Tongue (tissue), 2 donors: Measurements from ENCODE around the gene GADD45G.

DNA sequence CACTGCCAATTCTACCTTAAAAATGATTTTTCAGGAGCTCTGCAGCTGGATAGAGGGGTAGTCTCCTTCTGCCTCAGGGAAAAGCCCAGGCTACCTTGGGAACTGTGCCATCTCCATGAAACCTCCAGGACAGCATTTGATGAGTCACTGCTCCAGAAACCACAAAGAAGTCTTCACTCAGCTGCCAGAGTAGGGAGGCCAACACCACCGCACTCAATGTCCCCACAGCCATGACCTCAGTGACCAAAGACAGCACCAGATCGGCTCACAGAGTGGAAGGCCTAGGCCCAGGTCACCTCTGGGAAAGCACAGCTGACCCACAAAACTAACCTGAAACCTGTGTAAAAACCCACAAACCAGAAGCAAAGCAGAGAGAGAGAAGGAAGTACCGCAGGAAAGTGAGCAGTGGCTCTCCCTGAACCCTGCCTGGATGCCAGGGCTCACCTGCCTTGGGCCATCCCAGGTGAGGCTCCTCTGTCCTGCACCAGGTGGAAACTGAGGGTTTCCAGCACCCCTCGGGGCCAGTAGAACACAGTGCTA, 30.0 kb downstream of the S1PR3 start:
- RAMPAGE, long total RNA, result no peak

- RAMPAGE, long total RNA, result no peak
These were observed 2.9 kb downstream of the SHC3 start for GRCh38 chr9:89175830-89176065.

- RAMPAGE, long total RNA, result no peak
These were observed 2.6 kb downstream of the SHC3 start for GRCh38 chr9:89176066-89176329.

DNA sequence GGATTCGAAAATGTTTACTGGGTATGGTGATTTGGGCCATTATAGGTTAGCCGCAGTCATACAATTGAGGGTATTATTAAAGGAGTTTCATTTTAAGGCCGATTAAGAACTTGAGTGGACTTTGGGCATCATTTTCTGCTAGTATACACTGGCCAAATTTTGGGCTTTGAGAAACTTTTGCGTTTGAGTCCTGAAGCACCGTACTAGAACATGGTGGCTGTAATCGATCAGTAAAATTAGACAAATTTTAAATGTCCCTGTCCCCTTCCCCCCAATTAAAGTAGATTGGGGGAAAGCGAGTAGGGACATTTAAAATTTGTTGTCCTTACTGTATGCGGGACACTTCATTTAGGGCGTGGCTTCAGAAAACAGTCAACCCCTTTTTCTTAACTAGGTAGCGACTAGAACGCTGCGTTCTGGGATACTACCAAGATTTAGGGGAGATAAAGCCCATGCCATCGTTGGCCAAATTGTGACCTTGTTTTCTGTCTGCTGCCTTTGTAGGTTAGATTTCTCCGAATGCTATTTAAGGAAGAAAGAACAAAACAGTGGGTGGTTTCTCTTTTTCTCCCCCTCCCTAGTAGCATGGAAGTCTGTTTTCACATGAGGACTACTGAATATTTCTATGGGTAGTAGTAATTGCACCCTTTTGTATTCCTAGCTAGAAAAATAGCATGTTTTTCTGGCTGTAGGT, 1.1 kb downstream of the CKS2 start:
- RAMPAGE, long total RNA, result no peak

DNA sequence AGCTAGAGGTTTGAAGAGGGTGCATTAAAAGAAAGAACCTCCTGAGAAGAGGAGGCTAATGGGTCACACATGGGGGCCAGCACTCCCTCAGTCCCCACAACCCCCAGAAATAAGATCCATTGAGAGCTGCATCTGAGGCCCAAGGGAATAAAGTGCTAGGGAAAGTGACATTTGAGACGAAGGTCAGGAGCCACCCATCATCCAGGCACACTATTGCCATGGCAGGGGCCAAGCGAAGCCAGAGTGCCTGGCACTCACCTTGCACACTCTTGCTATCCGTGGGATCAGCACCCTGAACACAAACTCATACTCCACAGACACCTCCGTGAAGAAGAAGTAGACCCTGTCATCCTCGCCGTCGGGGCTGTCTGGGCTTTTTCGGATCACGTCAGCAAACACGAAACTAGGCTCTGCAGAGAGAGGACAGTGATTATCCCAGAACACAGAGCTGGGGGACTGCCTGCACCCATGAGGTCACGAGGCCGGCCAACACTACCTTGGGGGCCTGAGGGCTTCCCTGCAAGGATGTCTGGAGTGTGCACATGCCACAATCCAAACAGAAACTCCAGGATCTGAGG, 72.8 kb downstream of the SECISBP2 start:
- RAMPAGE, long total RNA, result no peak

GRCh38 chr9:89435188-89436095, 62.5 kb downstream of the SEMA4D start:
- RAMPAGE, long total RNA, result no peak

GRCh38 chr9:89466812-89467528, 30.9 kb downstream of the SEMA4D start:
- RAMPAGE, long total RNA, result no peak

DNA sequence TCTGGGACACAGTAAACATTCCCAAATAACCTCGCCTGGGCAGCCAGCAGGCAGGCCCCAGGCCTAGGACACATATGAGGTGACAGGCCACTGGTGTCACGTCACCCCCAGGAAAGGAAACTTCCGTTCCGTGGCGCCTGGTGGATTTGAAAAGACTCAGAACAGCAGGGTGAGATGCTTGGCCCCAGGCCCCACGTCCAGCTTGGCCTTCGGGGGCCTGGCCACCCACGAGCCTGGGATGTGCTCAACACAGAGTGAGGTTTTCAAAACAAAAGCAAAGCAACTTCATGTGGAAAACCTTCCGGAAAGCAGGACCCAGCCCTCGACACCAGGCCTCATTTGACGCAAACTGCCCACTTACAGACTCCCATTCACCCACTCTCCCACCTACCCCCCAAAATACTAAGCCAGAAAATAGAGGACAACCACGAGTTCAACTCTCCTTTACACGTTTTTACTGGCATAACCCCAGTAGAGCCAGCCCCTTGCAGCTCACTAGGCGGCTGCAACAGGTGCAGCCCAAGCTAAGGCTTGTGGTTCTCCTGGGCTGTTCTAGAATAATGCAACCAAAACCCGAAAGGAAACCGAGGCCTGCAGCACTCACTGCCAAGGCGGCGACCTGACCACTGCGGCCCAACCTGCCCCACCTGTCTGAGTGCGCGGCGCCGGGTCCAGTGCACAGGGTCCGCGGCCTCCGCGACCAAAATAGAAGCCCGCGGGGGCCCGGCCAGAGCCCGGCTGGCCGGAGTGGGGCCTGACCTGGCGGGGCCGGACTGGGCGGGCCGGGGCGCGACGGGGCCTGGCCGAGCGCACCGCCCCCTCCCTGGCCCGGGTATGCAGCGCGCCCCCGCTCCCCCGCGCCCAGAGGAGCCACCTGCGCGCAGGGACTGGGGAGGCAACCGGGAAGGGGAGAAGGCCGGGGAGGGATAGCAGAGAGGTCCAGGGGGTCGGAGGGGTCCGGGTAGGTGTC, 900 bp downstream of the SEMA4D start:
- RAMPAGE, long total RNA, result no peak

DNA sequence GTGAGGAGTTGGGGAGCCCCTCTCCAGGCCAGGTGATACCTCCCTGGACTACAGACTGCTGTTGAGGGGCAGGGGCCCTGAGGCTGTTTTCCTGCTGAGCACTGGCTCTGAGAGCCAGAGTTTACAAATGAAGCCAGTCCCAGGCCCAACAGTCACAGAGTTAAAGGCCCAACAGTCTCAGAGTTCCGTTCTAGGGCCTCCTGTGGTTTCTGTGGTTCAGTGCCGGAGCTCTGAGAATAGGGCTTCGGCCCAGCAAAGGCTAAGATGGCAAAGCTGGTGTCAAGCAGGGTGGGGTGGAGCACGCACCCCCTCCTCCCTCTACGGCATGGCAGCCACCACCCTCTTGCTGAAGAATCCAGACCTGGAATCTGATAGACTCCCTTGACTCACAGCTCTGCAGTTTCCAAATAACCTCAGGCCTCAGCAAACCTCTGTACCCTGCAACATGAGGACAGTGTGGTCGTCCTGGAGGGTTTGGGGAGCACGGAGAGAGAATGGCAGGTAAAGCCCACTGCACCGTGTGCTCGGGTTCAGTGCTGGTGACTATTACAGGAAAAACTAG, 1.2 kb upstream of the SEMA4D start:
- RAMPAGE, long total RNA, result no peak

DNA sequence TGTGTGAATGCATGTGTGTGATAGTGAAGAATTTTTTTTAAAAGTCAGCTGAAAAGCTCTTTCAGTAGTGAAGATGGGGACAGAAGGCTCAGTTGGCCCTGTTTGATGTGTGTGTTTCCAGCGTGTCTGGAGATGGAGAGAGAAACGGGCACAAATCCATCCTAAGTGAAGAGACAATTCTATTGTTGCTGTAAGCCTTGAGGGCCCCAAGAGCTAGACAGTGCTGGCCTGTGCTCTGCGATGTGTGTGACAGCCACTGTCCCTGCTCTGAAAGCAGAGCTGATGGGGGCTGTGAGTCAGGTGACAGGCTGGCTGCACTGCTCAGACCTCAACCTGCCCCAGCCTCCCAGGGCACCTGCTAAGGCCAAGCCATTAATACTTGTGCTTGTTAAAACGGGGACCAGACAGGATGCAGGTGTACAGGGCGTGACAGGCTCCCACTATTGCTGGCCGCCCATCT, 44.5 kb upstream of the SEMA4D start:
- RAMPAGE, long total RNA, result no peak

- RAMPAGE, long total RNA, result no peak
These were observed 909 bp upstream of the GADD45G start for GRCh38 chr9:89603615-89604590.

GRCh38 chr9:89604591-89605290, at the start of gene GADD45G:
TSS of gene GADD45G (plus strand) at chr9:89605012.
- RAMPAGE, long total RNA, result start-site peak on the plus strand at chr9:89605007-89605014, 103 and 12 reads in 2 replicates

GRCh38 chr9:89623319-89624036, 18.7 kb downstream of the GADD45G start:
- RAMPAGE, long total RNA, result no peak

DNA sequence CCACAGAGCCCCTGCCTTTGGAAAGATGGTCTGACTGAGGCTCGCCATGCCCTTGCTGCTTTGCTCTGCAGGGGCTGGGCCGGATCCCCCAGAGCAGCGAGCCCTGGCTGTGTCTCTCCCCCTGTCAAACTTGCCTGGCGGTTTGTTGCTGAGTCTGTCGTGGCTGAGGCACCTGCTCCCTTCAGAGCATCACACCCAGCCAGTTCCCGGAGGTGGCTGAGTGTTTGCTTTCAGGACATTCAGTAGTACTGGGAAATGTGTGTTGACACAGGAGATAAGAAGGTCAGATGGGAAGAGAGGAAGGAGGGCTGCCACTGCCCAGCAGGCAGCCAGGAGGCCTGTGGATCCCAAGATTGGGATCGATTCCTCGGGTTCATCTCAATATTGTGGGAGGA, 62.9 kb downstream of the GADD45G start:
- RAMPAGE, long total RNA, result no peak

DNA sequence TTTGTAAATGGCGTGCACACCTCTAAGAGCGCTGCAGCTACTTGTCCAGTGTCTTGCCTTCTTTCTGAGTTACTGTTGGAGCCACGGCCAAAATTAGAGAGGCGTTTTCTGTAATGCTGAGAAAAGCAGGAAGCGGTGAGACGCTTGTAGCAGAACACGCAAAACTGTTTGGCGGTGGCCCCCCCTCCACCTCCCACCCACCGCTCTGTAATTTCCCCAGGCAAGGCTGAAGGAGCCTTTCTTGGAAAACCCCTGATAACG, 96.4 kb downstream of the GADD45G start:
- RAMPAGE, long total RNA, result no peak

GRCh38 chr9:89730505-89731200, 125.8 kb downstream of the GADD45G start:
- RAMPAGE, long total RNA, result no peak

GRCh38 chr9:89801763-89802221, 197.0 kb downstream of the GADD45G start:
- RAMPAGE, long total RNA, result no peak

DNA sequence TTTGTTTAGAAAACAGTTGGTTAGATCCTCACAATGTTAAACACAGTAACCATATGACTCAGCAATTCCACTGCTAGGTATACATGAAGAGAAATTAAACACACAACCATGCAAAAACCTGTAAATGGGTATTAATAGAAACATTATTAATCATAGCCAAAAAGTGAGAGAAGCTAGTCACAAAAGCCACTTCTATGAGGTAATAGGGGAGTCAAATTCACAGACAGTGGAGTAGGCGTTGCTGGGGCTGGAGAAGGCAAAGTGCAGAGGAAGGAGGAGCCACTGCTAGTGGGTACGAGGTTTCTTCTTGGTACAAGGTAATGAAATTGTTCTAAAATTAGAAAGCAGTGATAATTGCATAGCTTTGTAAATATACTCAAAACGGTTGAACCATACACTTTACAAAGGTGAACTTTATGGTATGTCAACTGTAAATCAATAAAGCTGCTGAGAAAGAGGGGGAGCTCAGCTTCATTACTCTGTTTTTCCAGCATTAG, 364.4 kb downstream of the GADD45G start:
- RAMPAGE, long total RNA, result no peak

DNA sequence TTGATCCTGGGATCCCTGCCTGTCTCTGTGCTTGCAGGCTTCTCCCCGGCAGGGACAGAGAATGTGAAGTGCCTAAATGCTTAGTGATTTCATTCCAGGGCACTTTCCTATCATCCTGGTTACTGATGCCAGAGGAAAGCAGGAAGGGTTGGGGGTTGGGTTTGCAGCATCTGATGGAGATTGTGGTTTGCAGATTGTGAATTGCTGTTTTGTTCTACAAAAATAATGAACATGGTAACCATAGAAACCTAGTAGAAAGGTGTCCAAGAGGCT, 397.5 kb downstream of the GADD45G start:
- RAMPAGE, long total RNA, result no peak

DNA sequence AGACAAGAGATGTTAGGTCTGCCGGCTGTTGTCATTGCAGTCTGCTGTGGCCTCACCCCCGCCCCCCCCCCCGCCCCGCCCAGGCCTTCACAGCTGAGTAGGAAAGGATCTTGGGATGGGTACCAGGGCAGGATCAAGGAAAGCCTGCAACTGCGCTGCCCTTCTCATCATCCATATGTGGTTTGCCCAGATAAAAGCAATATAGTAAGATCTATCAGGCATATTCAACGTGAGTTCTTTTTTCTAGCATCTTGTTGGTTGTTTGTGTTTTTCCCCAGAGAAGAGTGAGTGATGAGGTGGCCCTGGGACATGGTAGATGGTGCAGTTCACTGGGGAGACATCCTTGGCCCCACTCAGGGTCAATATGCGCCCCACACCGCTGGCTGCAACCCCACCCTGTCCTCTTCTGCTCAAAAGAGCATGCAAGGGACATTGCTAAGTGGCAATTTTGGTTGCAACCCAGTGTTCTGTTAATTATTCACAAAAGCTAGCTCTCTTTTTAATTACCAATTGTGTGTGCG, 26.6 kb downstream of the SYK start:
- RAMPAGE, long total RNA, result no peak